GM12892 (cell line): ENCODE measurements around a stretch of chr13.

DNA sequence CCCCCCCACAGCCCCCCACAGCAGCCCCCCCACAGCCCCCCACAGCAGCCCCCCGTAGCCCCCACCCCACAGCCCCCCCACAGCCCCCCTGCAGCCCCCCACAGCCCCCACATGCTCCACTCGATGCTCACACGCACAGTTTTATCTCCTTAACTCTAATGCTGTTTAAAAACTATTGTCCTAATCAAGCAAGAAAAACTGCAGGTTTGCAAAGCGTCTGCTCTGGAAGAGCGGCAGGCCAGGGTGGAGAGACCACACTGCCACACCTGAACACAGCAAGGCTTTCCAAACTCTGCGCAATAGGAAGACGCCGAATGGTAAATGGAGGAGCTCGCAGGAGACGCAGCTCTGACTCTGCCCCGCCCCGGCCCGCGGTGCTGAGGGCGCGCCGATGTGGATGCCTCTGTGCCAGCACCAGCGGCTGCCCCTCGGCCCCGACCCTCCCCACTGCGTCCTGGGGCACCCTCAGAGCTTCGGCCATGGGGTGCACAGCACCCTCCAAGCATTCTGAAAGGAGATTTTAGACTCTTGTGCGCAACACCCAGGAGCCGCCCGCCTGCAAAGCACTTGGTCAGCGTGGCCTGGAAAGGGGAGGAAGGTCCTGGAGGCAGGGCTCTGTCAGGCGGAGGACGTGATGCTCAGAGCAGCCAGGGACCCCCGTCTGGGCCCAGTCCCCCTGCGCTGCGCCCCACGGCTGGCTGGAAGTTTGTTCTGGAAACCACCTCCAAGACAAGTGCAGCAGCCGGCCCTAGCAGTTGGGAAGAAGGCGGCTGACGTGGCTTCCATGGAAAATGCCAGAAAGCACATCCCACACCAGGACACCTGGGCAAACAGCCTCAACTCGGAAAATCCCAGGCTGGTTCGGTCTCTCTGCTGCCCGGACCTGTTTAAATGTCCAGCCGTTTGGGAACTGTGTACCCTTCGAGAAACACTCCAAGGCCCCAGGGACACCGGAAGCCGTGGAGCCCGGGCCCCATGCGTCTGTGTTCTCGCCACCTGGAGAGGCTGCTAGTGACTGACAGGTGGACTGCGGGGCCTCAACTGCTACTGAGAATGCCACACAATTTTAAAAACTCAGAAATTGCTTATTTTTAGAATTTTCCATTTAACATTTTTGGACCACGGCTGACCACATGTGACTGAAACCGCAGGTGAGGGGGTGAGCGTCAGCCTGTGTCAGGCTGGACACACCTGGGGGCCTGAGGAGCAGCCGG lies 32.2 kb downstream of the RASA3 start:
- RRBS = 49% methylated on average over 5 of the region's 50 CpGs

GRCh38 chr13:114107182-114108008 lies 25.0 kb downstream of the RASA3 start:
- RRBS = no CpG with 5 or more reads among the region's 27 CpGs

GRCh38 chr13:114112710-114113420 lies 19.6 kb downstream of the RASA3 start:
- RRBS = no CpG with 5 or more reads among the region's 18 CpGs

DNA sequence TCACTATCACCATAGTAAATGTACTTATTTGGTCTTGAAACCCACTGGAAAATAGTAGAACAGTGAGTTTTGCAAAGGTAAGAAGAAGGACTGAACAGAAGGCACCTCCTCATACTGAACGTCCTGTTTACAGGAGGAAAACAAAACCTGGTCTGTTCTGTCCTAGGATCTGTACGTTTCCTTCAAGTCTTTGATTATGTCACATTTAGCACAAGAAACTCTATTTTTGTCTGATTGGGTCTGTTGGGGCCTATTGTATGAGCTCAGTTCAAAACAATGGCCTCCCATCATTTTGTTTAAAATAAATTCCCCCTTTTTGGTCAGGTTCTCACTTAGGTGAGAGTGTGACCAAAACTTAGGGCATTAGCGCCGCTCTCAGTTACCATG lies 11.2 kb upstream of the CFAP97D2 start:
- RRBS = no CpG with 5 or more reads among the region's 4 CpGs